Skin of body (tissue), 2 donors: ENCODE measurements around the genes GRIK1, KRTAP25-1 and MRAP.

DNA sequence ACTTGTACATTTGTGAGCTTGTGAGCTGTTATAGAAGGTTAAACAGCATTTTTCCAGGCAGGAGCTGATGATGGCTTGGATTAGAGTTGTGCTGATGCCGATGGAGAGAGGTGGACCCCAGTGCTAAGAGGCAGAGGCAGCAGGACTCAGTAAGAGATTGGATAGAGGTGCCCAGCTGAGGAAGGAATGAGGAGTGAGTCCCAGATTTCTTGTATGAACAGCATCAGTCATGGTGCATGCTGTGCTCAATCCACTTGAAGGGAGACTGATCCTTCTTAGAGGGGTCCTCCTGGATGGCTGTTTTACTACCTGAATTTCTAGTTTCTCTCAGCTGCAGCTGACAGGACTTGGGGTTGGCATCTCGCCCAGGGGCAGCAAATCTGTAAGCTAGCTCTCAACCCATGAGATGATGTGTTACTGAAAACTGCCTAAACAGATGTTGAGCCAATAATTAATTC, 19.5 kb downstream of the BACH1 start:
- RAMPAGE, long total RNA, result no peak

DNA sequence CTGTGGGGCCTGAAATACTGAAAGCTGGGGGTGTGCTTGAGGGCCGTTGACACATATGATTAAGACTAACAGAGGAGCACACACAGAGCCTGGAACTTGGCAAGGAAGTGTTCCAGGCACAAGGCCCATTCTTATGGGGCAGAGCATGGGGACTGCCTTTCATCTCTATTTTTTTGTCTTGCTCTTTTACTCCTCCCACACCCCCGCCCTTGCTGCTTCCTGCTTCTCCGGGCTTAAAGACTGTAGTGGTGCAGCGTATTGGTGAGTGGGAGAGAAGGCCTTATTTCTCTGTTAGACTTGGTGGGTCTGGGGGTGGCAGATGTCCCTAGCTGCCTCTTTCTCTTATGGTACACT, 137.5 kb downstream of the BACH1 start:
- RAMPAGE, long total RNA, result no peak

DNA sequence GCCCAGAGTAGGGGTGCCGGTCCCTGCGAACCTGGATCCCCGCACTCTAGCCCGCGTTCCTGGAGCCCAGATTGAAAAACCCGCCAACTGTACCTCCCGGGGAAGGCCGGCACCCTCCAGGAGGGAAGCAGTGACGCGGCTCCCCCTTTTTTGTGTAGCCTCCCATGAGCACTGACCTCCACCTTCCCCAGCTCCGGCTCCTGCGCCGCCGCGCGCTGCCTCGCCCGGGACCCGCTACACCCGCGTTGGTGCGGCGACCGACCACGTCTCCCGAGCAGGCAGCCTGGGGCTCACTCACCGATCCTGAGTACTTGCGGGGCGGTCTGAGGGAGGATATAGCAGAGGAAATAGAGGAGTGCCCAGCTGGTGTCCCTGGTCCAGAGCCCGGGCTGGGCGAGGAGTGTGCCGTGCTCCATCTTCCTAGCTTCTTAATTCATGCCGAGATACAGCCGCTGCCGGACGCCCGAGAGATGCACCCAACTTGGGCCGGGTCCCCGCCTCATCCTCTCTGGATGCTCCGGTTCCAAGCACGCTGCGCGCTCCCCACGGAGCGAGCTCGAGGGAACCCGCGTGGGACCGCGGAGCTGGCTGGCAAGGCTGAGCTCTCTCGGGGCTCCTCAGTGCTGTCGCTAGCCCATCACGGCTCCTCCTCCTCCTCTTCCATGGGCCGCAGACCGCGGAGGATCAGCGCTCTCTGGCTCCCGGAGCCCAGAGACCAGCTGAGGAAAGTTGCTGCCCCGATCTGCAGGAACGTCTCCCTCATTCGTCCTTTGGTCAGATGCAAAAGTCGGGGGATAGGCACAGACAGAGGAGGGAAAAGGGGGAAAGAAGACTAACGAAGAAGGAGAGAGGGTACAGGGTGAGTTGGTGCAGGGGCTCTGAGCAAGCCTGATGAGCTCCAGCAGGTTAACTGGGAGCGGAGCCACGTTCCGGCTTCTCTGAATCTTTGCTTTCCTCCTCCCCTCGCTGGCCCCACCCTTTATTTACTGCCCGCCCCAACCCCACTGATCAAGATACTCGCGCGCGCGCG, at the start of gene GRIK1:
TSS of gene GRIK1 (minus strand) at position 912 of the 1,030 bp plus-strand sequence.
- RAMPAGE, long total RNA, result no peak

- RAMPAGE, long total RNA, result no peak
Measured at GRCh38 chr21:30289409-30289742, at the start of gene KRTAP25-1. Gene KRTAP25-1, minus strand, starts transcription at chr21:30289514.

DNA sequence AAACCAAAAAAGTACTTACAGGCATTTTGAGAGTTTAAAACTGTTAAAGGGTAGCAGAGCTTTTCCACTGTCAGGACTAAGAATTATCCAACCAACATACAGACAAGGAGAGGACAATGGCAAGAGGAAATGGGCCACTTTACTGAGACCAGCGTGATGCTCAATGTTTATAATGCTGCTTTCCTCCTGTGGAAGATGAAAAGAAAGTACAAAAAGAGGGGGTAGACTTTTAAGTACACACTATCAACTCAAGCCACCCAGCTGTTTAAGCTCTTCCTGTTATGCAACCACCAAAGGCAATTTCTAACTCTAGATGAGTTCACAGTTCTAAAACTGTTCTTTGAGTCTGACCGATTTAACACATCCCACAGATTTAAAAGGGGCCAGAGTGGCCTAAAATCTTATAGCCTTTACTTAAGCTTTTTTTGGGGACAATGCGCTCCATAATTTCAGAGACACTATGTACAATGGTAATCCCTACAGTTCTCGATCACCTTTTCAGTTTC, 120.9 kb upstream of the KRTAP19-8 start:
- RAMPAGE, long total RNA, result no peak

DNA sequence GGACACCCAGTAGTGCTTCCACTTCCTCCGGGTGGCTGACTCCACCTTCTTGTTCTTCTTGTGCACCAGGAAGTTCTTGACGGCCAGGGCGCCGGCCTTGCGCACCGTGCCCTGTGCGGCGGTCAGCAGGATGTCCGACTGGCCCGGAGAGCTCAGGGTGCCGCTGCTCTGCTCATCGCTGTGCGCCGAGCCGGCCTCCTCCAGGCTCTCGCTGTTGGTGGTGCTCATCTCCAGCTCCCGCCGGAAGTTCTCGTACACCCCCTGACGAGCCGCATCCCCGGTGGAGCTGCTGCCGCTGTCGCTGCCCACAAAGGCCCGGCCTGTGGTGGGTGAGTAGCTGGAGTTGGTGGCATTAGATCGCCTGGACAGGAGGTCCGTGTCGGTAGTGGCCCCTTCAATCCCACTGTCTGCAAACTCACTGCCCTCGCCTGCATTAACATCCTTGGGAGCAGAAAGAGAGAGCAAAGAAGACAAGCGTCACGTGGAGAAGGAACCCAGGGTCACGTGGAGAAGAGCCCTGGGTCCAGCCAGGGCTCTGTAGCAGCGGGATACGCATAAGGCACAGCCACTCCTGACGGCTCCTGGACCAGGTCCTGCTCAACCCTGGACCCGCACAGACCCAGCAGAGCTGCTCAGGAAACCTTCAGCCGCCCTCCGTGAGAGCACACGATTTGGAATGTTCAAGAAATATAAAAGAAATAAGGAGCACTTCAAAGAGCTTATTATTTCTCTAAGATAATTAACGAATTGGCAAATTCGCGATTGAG, 92.1 kb downstream of the TIAM1 start:
- RAMPAGE, long total RNA, result no peak

GRCh38 chr21:31555604-31556226, 103.8 kb upstream of the SOD1 start:
- RAMPAGE, long total RNA, result no peak

DNA sequence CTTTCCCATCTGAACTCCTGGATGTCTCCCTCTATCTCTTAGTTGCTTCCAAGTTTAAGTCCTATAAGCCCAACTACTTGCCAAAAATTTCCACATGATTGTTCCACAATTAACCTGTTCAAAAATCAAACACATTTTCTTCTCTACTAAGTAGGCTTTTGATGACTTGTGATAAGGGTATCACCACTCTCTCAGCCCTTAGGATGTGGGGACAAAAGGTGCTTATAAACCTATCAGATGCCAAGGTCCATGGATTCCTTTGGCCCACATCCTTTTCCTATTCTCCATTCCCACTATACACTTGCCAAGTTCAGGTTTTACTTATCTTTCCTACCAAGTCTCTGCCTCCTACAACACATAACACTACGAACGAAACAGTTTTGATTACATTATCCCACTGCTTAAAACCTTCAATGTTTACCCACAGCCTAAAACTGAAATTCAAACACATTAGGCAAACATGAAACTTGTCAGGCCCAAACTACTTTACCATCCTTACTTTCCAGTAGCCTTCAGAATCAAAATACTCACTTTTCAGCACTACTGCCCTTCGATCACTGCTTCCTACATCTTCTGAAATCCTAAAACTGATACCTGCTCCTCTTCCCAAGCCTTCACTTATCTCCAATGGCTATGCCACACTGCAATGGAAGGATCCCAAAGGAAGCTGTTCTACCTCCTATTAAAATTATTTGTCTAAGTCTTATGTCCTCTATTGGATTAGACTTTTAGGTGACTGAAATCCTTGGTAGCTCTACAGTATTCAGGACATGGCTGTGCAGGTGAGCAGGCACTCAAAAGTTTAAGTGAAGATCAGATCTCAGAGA, 3.0 kb downstream of the SCAF4 start:
- RAMPAGE, long total RNA, result no peak

DNA sequence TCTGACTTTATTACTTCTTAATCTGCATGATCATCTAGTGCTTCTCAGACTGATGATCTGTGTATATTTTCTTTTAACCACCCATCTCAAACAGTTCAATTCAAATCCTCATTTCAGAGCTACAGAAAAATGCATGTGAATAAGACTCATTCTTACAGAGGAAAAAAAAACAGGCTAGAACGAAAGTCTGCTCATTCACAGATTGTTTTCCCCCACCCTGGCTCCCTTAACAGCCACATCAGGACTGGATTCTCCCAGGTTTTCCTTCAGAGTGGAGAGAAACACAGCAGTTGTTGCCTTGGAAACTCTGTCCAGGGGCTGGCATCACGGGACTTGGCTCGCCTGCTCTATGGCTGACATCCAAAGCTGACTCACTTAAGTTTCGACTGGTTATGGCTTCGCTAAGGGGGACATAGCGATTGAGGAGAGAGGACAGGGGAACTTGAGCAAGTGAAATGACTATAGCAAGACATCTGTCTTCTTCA, 22.1 kb downstream of the MIS18A start:
- RAMPAGE, long total RNA, result no peak

DNA sequence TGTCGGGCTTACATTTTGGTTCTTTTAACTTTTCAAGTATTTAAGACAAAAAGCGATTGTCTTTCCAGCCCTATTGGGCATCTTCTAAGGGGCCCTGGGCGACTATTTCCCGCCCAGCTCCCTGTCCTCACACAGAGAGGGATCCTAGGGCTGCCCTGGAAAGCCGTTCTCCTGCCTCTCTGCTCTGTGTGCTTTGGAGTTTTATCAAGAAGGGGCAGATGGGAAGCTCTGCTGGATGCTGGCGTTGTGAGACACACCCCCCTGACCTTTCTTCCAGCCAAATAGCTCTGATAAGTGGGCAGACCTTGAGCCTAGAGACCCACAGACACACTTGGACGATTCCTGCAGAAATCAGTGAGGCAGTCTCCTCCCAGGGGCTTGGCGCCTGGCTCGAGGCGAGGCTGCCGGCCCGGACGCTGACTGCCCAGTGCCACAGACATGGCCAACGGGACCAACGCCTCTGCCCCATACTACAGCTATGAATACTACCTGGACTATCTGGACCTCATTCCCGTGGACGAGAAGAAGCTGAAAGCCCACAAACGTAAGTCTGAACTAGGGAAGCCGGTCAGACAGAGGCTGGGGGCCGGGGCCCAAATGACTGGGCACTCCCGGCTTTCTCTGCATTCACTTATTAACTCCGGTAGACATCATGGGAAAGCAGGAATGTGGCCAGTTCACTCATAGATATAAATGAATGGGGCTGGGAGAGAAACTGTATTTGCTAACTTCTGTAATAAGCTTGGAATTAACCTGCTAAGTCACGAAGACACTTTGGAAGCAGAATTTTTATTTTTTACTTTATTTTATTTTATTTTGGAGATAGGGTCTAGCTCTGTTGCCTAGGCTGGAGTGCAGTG, at the start of gene MRAP:
TSS of gene MRAP (plus strand) at position 322 of the 860 bp plus-strand sequence.
- RAMPAGE, long total RNA, result no peak

DNA sequence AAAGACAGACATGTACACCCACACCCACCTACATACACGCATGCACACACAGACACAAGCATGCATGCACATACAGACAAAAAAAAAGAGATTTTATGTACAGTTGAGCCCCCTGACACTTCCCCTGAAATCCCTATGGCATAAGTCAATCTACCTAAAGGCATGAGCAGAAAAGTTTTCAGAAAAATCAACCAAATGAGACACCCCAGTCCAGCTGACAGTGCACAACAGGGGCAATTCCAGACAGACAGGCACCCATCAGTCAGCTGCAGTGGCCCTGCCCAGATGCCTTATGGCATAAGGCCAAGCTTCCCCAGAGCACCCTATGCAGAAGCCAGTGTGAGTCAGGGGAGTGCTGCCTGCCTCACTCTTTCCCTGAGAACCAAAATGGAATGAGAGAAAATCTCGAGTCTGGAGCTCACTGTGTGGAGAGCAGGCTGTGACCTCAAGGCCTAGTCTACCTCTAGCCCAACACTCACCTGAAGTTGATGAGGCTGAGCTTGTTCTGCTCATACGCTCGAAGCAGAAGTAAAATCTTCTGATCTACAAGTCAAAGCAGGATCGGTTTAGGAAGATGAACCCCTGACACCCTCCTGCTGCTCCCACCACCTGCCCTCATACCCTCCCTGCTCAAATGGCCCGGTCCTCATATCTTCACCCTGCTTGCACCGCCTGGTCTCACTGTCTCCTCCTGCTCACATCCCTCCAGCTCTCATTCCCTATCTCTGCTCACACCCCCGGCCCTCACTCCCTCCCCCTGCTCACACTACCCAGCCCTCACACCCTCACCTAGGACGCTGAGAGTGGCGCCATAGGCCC, 38.2 kb downstream of the MRAP start:
- RAMPAGE, long total RNA, result no peak

DNA sequence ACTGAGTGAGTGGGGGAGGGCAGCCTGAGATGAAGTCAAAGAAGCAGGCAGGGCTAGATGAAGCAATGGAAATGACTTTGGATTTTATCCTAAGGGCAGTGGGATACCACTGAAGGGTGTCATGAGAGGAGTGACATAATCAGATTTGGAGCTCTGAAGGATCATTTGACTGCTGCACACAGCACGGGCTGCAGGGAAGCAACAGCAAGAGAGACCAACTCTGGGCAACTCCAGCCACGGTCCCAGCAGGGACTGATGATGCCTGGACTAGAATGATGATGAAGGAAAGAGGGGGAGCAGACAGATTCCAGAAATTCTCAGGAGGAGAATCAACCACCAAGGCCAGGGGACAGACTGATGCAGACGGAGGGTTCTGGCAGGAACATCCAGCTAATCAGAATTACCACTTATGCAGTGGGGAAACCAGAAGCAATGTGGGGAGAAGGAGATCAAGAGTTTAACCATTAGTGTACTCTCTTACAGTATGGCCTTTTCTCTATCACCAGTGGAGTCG, 3.5 kb downstream of the URB1 start:
- RAMPAGE, long total RNA, result no peak

DNA sequence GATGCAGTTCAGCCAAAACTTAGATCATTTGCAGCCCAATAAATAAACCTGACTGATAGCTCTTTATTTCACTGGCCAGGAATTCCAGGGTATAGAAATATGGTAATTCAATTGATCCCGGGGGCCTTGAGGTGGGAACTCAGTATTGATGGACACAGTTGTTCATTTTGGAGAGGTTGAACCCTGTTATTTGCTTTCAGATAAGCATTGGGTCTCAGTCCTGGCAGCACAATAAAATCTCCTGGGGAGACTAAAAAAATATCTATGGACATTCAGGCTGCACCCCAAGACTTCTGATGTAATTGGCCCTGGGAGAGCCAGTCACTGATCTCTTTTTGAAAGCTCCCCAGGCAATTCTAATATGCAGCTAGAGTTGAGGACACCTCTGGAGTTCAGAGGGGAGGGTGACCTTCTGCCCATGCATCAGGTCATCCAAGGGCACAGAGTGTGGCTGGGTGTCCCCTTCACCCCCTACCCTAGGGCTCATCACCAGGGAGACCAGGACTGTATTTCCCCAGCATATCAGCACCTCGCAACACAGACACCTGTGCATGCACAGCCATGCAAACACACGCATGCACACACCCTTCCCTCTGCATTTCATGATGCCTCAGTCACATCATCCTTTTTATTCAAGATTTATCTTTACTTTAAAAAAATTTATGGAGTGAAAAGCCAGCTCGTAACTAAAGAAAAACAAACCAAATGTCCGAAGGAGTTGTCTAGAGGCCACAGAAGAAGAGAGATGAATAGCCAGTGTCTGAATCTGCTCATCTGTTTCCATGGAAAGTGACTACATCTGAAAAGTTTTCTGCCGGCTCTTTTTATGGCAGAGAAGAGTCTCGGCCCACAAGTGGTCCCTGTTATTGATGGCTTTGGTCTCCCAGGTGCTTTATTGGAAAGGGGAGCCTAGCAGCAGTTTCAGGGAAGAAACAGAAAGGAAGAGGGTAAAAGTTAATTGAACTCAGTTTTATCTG, 5.3 kb downstream of the EVA1C start:
- RAMPAGE, long total RNA, result no peak

- RAMPAGE, long total RNA, result no peak
Measured at GRCh38 chr21:32425910-32427119, 13.8 kb downstream of the EVA1C start.

DNA sequence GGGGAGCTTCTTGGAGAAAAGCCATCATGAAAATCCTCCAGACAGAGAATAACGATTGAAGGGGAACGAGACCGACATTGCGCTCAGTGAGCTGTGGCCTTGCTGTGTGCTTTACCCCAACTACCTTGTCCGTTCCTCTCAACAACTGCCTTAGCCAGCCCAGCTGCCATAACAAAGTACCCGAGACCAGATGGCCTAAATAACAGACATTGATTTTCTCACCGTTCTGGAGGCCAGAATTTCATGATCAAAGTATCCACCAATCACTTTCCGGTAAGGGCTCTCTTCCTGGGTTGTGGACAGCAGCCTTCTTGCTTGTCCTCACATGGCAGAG, 79.9 kb downstream of the TCP10L start:
- RAMPAGE, long total RNA, result no peak

DNA sequence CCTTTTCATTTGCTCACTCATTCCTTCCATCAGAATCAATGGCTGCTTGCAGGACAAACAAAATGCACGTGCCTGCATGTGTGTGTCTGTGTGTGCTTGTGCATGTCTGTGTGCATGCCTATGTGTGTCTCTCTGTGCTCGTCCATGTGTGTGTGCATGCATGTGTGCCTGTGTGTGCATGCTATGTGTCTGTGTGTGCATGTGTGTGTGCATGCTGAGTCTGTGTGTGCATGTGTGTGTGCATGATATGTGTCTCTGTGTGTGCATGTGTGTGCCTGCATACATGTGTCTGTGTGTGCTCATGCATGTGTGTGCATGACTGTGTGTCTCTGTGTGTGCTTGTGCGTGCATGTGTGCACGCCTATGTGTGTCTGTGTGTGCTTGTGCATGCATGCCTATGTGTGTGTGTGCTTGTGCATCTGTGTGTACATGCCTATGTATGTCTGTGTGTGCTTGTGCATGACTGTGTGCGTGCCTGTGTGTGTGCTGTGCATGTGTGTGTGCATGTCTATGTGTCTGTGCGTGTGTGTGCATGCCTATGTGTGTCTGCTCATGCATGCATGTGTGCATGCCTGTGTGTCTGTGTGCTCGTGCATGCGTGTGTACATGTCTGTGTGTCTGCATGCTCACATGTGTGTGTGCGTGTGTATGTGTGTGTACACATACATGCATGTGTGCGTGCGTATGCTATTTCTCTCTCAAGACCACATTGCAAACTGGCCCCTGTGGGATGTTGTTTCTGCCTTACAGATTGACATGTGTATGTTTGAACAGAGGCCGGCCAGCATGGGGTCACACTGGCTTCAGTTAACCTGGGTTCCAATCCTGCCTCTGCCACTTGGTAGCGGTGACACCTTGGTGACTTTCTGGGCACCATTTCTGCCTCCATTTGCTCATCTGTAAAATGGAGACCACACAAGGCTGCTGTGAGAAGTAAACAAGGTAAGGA, 52.1 kb downstream of the TCP10L start:
- RAMPAGE, long total RNA, result no peak

GRCh38 chr21:32599342-32599940, 12.7 kb downstream of the CFAP298 start:
- RAMPAGE, long total RNA, result no peak

GRCh38 chr21:32611391-32612092, 635 bp downstream of the CFAP298 start:
- RAMPAGE, long total RNA, result no peak

DNA sequence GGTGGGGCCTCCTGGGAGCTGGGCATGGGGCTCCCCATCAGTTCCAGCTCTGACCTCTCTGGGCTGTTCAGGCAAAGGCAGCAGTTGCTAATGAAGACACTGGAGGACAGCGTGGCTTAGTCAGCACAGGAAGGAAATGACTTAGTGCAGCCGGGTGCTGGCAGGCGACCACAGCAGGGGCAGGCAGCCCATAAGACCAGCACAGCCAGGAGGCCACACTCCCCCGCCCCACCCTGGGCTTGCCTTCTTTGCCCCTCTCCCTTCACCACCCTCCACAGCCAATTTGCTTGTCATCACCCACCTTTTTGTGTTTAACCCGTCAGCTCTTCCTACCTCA, 10.7 kb downstream of the OLIG2 start:
- RAMPAGE, long total RNA, result no peak

- RAMPAGE, long total RNA, result no peak
Measured at GRCh38 chr21:33051934-33052448, 17.9 kb upstream of the OLIG1 start.